ENCODE results near the genes PBX1, ALDH9A1 and TMCO1.

- RRBS = no CpG with 5 or more reads among the region's 1 CpG
CAGE:
- cytosol, long polyA plus RNA = no peak
- long polyA plus RNA = no peak
- nucleus, long polyA plus RNA = no peak
Observed at GRCh38 chr1:162741819-162742166, 48.7 kb upstream of the HSD17B7 start.

GRCh38 chr1:162747134-162747747 lies 43.3 kb upstream of the HSD17B7 start:
- RRBS = no CpG with 5 or more reads among the region's 10 CpGs
CAGE:
- cytosol, long polyA plus RNA = no peak
- long polyA plus RNA = no peak
- nucleus, long polyA plus RNA = no peak

DNA sequence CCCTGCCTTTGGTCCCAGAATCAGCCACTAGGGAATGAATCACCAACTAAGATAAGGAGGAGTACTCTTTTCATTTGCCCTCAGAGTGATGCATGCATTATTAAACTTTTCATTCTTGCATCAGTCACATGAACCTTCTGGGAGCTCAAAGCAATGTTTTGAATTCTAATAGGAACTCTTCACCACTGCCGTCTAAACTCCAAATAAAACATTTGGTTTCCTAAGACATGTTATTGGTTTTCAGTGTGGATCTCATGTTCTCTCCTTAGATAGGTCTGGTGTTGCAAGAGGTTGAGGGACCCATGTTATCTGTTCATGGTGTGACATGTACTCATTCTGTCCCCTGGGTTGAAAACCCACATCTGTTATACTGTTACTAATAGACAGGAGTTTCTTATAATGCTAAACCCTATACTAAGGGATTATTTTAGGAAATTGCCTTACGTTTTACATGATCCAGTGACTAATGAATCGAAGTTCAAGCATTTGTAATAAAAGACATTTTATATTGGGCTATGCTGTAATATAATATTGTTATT lies 17.8 kb upstream of the HSD17B7 start:
- RRBS = no CpG with 5 or more reads among the region's 3 CpGs
CAGE:
- cytosol, long polyA plus RNA = no peak
- long polyA plus RNA = no peak
- nucleus, long polyA plus RNA = no peak

DNA sequence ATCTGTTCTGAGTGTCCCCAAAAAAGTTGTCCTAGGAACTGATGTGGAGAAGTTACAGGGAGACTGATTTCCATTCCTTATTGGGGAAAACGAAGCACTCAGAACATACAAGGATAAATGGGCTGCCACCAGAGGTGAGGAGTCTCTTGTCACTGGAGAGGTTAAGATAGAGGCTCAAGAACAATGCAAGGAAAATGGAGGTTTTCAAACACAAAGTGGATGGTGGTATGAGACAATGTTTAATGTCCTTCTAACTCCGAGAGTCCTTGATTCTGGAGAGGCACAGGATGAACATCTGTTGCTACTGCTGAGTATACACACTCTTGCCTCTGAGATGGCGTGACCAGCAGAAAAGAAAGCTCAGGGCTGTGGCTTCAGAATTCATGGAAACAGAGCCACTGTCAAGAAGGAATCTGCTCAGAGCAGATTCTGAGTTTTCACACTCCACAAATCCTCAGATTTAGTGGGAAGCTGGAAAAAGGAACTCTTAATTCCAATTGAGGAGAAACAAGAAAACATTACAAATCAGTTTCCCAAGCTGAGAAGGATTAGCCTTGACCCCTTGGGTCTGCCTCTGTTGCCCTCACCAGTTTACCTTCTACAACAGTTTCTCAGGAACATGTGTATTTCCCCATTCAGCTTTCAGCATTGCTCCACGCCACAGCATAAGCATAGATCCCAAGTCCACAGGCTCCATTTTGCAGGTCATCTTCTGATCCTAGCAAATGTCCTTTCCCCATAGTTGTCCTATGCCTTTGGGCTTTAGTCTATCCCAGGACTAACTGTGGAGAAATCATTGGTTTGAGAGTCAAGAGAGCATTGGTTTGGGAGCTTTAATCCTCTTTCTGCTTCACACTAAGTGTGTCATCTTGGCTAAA lies 8.9 kb upstream of the HSD17B7 start:
- RRBS = no CpG with 5 or more reads among the region's 4 CpGs
CAGE:
- cytosol, long polyA plus RNA = no peak
- long polyA plus RNA = no peak
- nucleus, long polyA plus RNA = no peak

DNA sequence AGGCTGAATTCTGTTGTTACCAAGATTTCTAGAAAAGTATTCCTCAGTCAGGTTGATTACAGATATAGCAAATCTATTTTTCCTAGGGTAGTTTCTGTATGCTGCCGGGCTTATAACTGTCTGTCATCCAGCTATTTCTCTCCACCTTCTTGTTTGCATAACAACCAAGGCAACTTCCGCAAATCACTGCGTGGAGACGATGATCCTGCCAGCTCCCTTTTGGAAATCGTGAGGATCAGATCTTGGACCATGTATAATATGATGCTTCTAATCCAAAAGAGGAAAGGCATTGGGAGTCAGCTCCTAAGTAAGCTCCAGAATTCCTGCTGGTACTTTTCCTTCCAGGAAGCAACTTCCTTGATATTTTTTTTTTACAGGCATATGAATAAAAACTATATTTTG lies 474 bp upstream of the RGS4 start:
- RRBS = no CpG with 5 or more reads among the region's 5 CpGs
CAGE:
- cytosol, long polyA plus RNA = no peak
- long polyA plus RNA = no peak
- nucleus, long polyA plus RNA = no peak

DNA sequence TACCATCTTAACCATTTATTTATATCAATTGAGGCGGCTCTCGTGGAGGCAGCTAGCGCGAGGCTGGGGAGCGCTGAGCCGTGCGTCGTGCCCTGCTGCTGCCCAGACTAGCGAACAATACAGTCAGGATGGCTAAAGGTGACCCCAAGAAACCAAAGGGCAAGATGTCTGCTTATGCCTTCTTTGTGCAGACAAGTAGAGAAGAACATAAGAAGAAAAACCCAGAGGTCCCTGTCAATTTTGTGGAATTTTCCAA lies 202.4 kb upstream of the PBX1 start:
- RRBS = no CpG with 5 or more reads among the region's 9 CpGs
CAGE:
- cytosol, long polyA plus RNA = no peak
- long polyA plus RNA = no peak
- nucleus, long polyA plus RNA = no peak

- RRBS = under 1% methylated on average over 3 of the region's 17 CpGs
CAGE:
- cytosol, long polyA plus RNA = no peak
- long polyA plus RNA = no peak
- nucleus, long polyA plus RNA = no peak
Observed at GRCh38 chr1:164558486-164558982, 450 bp upstream of the PBX1 start.

DNA sequence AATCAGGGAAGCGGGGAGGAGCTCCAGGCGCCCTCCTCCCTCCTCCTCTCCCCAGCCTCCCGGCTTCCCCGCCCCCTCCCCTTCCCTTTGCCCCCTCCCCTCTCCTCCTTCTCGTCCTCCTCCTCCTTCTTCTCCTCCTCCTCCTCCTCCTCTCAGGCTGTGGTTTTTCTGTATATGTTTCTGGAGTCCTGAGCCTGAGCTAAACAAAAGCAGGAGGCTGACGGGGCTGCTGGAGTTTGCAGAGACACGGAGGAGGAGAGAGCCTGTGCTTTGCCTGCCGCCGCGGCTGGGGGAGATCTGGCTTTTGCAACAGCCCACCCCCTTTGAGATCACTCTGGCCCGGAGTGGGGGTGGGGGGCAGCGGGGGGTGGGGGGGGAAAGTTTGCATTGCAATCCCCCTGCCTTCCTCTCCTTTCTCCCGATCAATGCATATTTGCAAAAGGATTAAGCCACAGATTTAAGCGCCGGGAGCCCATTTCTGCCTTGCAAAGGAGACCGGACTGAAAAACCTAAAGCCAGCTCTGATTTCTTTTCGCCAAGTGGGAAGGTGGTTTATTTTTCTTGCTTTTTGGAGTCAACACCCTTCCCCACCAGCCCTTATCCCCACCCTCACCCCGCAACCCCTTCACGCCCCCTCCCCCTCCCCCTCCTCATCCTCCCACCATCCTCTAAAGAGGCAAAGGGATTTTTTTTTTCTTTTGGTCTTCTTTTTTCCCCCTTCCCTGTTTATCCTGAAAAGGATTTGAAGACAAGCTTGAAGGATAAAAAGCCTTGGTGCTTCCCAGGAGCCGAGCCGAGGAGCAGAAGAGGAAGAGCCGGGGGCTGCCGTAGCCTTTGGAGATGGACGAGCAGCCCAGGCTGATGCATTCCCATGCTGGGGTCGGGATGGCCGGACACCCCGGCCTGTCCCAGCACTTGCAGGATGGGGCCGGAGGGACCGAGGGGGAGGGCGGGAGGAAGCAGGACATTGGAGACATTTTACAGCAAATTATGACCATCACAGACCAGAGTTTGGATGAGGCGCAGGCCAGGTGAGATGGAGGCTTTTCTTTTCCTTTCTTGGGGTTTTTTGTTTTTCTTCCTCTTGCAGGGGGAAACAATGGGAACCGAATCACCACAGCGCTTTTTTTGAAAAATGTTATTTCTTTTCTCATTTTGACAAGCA lies at the start of gene PBX1:
TSS of gene PBX1 (plus strand) at position 202 of the 1,165 bp plus-strand sequence.
- RRBS = 1% methylated on average over 10 of the region's 33 CpGs
CAGE:
- cytosol, long polyA plus RNA = start-site peak on the plus strand centred at position 182 of the sequence, 56 bp wide, 215 reads; start-site peak on the plus strand centred at position 444 of the sequence, 56 bp wide, 93 reads; start-site peak on the plus strand centred at position 686 of the sequence, 31 bp wide, 35 reads; start-site peak on the plus strand centred at position 927 of the sequence, 194 bp wide, 39 reads
- long polyA plus RNA = start-site peak on the plus strand centred at position 198 of the sequence, 109 bp wide, 212 and 237 reads in 2 replicates; start-site peak on the plus strand centred at position 454 of the sequence, 70 bp wide, 68 and 581 reads in 2 replicates; start-site peak on the plus strand centred at position 668 of the sequence, 30 bp wide, 33 and 45 reads in 2 replicates
- nucleus, long polyA plus RNA = start-site peak on the plus strand centred at position 82 of the sequence, 23 bp wide, 24 reads; start-site peak on the plus strand centred at position 170 of the sequence, 30 bp wide, 130 reads; start-site peak on the plus strand centred at position 438 of the sequence, 45 bp wide, 83 reads; start-site peak on the plus strand centred at position 677 of the sequence, 12 bp wide, 28 reads; start-site peak on the plus strand centred at position 942 of the sequence, 29 bp wide, 19 reads

DNA sequence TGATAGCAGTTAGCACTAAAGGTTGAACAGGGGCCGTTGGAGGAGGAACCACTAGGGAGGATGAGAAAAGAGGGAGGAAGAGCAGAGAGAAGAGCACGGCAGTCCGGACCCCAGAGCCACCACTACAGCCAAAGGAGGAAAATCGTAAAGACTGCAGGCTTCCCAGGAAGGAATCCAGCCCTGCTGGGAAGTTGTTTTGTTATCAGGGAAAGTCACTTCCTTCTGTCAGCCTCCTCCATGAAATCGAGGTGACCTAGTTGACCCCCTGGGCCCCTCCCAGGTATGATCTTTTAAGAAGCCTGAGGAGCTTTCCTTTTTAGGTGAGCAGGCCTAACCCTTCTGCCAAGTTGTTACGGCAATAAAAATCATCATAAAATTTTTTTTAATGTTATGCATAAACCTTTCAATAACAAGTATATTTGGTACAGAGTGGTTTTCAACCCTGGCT lies 88.3 kb downstream of the PBX1 start:
- RRBS = no CpG with 5 or more reads among the region's 6 CpGs
CAGE:
- cytosol, long polyA plus RNA = no peak
- long polyA plus RNA = no peak
- nucleus, long polyA plus RNA = no peak

- RRBS = no CpG with 5 or more reads among the region's 14 CpGs
CAGE:
- cytosol, long polyA plus RNA = no peak
- long polyA plus RNA = no peak
- nucleus, long polyA plus RNA = no peak
Observed at GRCh38 chr1:164708837-164709819, 150.1 kb downstream of the PBX1 start.

DNA sequence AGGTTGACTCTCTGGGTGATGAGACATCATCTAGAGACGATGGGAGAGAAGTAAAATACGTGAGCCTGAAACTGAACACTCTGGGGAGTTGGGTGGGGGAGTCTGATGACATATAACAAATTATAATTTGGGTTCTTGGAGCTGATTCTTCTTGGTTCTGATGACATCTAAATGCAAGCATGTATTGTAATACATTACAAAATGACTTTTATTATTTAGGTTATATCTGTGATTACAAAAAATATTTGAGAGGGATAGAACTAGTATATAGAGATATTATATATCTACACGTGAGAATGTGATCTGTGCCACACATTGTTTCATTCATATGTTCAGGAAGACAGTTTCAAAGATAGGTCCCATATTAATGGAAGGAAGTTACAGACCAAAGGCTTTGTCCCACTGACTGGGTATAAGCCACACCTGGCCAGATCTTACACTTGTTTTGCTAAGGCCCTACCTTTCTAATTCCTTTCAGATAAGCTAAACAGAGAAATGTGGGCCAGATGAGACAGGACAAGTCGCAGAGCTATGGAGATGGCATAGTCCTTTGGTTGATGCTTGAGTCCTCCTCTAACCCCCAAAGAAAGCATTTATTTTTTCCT lies 259.0 kb downstream of the PBX1 start:
- RRBS = no CpG with 5 or more reads among the region's 4 CpGs
CAGE:
- cytosol, long polyA plus RNA = no peak
- long polyA plus RNA = no peak
- nucleus, long polyA plus RNA = no peak

GRCh38 chr1:165281146-165281345 lies 75.5 kb downstream of the LMX1A start:
CAGE:
- cytosol, long polyA plus RNA = no peak
- long polyA plus RNA = no peak
- nucleus, long polyA plus RNA = no peak

- RRBS = no CpG with 5 or more reads among the region's 2 CpGs
CAGE:
- cytosol, long polyA plus RNA = no peak
- long polyA plus RNA = no peak
- nucleus, long polyA plus RNA = no peak
Observed at GRCh38 chr1:165410123-165410429, 34.9 kb downstream of the RXRG start.

GRCh38 chr1:165424298-165424886 lies 20.5 kb downstream of the RXRG start:
- RRBS = no CpG with 5 or more reads among the region's 8 CpGs
CAGE:
- cytosol, long polyA plus RNA = no peak
- long polyA plus RNA = no peak
- nucleus, long polyA plus RNA = no peak

DNA sequence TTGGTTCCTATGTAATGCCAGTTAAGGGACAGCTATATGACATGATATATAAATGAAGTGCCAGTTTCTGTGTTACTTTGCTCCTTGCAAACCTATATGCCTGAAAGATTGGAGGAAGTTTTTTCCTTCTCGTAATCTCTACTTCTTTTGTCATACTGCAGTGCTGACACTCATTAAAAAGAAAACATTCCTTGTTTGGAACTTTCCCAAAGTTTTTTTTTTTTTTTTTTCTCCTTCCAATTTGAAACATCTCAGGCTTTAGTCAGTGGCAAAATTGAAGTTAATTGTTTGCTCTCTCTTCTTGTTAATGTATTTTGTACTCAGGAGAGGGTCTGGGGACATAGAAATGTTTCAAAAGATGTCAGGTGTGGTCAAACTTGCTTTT lies 2.8 kb downstream of the MGST3 start:
- RRBS = no CpG with 5 or more reads among the region's 1 CpG
CAGE:
- cytosol, long polyA plus RNA = no peak
- long polyA plus RNA = no peak
- nucleus, long polyA plus RNA = no peak

DNA sequence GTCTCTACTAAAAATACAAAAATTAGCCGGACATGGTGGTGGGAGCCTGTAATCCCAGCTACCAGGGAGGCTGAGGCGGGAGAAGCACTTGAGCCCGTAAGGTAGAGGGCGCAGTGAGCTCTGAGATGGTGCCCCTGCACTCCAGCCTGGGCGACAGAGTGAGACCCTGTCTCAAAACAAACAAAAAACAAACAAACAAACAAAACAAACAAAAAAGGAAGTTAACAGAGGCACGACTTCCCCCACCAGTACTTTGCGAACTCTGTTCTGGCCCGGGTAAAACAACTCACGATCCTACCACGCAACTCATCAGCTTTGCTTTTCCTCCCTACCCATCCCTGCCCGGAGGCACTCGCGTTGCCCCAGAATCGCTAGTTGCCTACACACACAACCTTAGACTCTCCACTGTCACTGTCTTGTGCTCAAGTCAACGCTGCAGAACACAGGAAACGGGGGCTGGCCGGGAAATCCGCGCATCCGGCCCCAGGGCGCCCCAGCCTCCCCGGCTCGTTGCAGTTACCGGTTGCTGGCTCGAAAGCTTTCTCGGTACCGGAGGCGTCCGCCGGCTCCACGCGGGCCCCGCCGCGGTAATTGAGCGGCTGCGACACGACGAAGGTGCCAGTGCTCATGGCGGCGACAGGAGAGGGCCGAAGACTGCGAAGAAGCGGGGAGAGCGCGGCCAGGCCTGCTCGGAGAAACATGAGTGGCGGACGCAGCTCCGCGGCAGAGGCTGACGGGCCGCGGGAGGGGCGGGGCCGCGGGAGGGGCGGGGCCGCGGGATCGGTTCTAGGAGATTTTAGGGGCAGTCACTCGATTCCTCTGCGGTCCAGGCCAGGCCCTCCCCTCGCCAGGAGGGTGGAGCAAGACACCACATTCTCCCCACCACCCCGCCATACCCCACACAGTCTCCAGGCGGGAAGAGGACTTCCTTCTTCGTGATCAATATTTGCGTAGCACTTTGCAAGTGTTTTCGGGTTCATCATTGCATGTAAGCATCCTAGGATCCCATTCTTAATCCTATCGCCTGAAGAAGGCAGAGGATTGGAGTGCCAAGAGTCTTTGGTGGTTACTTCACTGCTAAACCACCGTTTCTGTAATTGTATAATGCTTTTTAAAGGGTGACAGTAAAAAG lies at the start of gene ALDH9A1:
TSS of gene ALDH9A1 (minus strand) at position 705 of the 1,132 bp plus-strand sequence.
- RRBS = 2% methylated on average over 4 of the region's 71 CpGs
CAGE:
- cytosol, long polyA plus RNA = start-site peak on the minus strand centred at position 698 of the sequence, 85 bp wide, 177 reads
- long polyA plus RNA = start-site peak on the minus strand centred at position 688 of the sequence, 66 bp wide, 138 and 38 reads in 2 replicates
- nucleus, long polyA plus RNA = start-site peak on the minus strand centred at position 698 of the sequence, 86 bp wide, 146 reads

DNA sequence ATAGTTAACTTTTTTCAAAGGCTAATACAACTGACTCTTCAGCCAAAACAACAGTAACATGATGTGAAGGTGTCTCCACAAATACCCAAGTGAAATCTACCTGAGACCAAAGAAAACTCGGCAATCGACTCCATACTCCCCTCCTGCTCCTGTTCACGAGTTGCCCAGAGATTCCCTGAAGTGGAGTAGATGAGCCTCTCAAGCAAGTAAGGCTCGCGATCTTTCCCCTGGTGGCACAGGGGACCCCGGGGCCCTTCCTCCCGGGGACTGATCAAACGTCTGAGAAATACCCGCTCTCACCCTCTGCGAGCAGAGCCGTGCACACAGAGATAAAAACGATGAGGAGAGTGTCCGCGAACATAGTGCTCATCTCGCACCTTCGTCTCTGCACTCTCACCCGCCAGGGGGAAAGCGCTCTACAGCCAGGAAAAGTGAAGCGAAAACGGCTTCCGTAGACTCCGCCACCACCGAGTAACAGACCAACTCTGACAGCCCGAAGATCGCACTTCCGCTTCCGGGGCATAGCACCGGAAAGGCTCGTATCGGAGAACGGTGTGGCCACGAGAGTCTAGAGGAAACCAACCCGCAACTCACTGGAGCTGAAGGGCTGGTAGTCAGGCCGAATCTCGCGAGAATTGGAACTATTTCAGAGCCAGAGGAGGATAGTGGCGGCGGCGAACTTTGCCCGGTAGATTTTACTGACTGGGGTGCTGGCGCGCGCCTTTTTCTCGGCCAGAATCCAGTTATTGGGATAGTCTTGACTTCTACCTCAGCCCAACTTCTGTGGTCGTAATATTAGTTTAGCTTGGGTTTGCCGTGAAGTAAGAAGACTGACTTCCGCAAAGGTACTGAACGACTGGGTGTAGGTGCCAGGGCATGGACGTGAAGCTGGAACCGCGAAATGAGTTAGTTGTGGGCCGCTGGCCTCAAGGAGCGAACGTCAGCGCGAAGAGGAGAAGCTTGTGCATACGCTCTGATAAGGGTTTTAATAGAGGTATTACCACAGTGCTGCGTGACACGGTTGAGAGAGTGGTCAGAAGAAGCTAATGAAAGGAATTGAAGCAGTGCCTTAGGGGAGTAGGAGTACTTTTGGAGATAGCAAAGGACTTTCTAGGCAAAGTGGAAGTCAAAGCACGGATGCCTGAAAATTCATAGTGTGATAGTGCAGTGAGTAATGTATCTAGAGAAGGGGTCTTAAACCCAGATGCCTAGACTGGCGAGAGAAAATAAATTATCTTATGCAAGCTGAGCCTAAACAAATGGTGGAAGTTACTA lies at the start of gene TMCO1:
TSS of gene TMCO1 (minus strand) at position 487 of the 1,275 bp plus-strand sequence.
- RRBS = no CpG with 5 or more reads among the region's 61 CpGs
CAGE:
- cytosol, long polyA plus RNA = start-site peak on the minus strand centred at position 468 of the sequence, 97 bp wide, 7,198 reads
- long polyA plus RNA = start-site peak on the minus strand centred at position 468 of the sequence, 97 bp wide, 6,486 and 4,717 reads in 2 replicates
- nucleus, long polyA plus RNA = start-site peak on the minus strand centred at position 468 of the sequence, 97 bp wide, 4,119 reads; start-site peak on the plus strand centred at position 558 of the sequence, 27 bp wide, 23 reads; start-site peak on the plus strand centred at position 640 of the sequence, 19 bp wide, 20 reads

DNA sequence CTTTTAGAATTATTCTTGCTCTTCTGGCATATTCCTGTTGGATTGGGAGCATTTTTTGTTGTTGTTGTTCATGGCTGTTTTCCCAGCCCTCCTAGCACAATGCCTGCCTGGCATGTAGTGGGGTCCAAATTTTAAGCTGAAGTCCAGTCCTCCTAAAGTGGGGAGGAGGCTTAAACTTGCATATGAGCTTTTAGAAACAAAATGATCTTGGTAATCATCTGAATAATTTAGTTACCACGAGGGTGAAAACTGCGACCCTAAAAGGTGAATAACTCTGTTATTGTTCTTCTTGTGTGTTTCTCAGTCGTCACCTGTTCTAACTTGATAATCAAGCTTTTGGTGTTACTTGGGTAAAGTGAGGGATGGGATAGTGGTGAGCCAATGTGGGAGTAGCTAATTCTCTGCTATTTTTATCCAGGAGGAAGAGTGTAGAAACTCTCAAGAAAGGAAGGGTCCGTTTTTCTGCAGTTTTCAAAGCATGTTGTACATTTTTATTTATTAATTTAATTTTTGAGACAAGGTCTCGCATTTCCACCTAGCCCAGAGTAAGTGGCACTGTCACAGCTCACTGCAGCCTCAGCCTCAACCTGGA lies 2.0 kb downstream of the UCK2 start:
- RRBS = no CpG with 5 or more reads among the region's 5 CpGs
CAGE:
- cytosol, long polyA plus RNA = no peak
- long polyA plus RNA = no peak
- nucleus, long polyA plus RNA = no peak

DNA sequence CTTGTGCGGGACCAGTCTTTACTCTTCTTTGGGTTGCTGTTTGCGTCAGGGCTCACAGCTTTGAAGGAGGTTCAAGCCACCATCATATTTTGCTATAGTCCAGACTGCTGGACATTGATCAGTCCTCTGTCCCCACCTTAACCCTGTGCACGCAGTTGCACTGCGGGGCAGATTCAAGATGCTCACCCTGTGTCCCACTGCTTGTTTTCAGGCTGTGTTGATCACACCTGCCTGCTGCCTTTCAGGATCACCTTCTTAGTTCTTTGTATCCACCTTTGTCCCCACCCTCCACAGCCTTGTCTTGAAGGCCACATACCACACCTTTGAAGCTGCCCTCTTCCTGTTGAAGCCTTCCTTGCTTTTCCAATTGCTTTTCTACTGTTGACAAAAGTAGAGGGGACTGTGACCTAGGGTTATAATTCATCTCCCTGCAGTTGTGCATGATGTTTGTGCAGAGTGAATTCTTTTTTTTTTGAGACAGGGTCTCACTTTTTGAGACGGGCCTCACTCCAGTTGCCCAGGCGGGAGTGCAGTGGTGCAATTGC lies 32.6 kb downstream of the UCK2 start:
- RRBS = no CpG with 5 or more reads among the region's 6 CpGs
CAGE:
- cytosol, long polyA plus RNA = no peak
- long polyA plus RNA = no peak
- nucleus, long polyA plus RNA = no peak

GRCh38 chr1:165892301-165893037 lies 65.1 kb downstream of the UCK2 start:
- RRBS = no CpG with 5 or more reads among the region's 6 CpGs
CAGE:
- cytosol, long polyA plus RNA = no peak
- long polyA plus RNA = no peak
- nucleus, long polyA plus RNA = no peak

Data from H1 (cell line).